Mesenchymal stem cell of the bone marrow (primary cell): ENCODE measurements around the genes RAPGEF3, HDAC7 and TMEM106C.

GRCh38 chr12:46431618-46432304, 59.2 kb upstream of the SLC38A2 start:
- CAGE, long polyA plus RNA: no peak

- CAGE, long polyA plus RNA: no peak
These were observed 222.7 kb downstream of the SLC38A4 start for GRCh38 chr12:46603093-46603469.

GRCh38 chr12:46620060-46620689, 205.6 kb downstream of the SLC38A4 start:
- CAGE, long polyA plus RNA: no peak

GRCh38 chr12:46657747-46658157, 168.0 kb downstream of the SLC38A4 start:
- CAGE, long polyA plus RNA: no peak

- CAGE, long polyA plus RNA: no peak
These were observed 156.1 kb downstream of the SLC38A4 start for GRCh38 chr12:46669606-46670270.

DNA sequence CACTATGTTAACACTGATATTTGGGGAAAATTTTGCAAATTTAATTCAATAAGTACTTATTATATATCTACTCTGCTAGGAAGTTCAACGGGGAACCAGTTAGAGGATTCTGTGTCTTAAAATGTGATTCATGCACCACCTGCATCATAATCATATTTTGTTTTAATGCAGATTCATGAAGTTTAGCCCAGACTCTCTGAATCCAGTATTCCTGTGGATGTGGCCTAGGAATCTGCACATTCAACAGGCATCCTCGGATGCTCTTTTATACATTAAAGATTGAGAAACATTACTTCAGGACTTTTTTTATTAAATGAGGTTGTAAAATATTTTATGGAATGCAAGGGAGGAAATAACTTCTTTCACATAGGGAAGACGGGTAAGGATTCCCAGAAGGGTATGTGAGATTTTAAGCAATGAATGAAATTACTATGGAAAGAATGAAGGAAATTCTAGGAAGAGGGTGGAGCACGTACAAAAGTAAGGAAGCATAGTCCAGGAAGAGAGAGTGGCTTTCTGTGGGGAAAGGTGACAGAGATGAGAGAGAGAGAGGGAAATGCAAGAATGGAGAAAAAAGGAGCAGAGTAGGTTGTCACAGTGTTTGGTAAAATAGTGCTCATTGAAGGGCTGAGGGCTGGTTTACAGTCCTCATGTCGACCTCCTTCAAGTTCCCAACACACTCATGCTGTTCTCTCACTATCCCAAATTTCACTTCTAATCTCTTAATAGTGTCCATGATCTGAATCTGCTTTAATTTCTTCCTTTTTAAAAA, 138.6 kb downstream of the SLC38A4 start:
- CAGE, long polyA plus RNA: no peak

DNA sequence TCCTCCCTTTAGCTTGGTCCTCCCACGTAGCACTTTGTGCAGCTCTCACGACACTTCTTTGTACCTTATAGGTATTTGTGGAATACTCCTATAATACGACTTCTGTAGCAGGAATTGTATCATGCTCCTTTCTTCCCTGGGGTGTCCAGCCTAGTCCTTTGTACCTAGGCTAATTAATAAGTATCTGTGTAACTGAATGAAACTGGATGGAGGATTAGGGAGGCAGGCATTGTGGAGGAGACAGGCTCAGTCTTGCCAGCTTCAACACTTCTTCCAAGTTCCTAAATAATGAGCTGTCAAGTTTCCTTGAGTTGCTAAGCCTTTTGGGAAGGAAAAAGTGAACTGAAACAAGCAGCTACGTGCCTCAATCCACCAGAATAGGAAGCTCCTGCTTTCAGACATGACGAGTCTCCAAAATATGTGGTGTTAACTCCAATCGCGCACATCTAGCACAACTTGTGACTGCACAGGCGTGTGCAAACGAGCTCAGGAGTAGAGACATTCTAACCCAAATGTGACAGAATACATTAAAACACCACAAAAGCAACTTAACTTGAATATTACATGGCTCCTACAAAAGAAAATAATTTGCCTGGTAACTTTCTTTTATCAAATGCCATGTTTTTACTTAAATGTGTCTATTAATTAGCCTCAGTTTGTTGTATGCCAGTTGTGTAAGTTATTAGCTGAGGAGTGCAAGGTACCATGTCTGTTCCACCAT, 122.8 kb downstream of the SLC38A4 start:
- CAGE, long polyA plus RNA: no peak

- CAGE, long polyA plus RNA: no peak
These were observed 38.0 kb downstream of the SLC38A4 start for GRCh38 chr12:46787833-46788093.

- CAGE, long polyA plus RNA: no peak
These were observed 112.4 kb upstream of the SLC38A4 start for GRCh38 chr12:46938046-46938762.

GRCh38 chr12:47080009-47081123, 607 bp upstream of the AMIGO2 start:
- CAGE, long polyA plus RNA: no peak

- CAGE, long polyA plus RNA: no peak
These were observed 68.9 kb downstream of the RPAP3 start for GRCh38 chr12:47636910-47637339.

- CAGE, long polyA plus RNA: no peak
These were observed 15.4 kb upstream of the ENDOU start for GRCh38 chr12:47740615-47741248.

GRCh38 chr12:47758506-47759418, at the start of gene RAPGEF3:
Gene RAPGEF3 (minus strand): TSS chr12:47758880.
- CAGE, long polyA plus RNA: no peak

DNA sequence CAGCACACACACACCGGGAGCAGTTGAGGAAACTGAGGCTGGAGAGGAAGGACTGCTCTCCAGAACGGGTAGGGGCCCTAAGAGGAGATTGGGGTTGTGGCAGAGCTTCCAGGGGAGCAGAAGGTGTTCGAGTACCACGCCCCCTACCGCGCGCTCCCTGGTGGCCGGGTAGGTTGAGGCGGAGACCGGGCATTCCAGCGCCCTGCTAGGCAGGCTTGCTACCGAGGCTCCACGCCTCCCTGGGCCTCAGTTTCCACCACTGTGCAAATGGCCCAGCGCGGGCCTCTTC, 683 bp upstream of the RAPGEF3 start:
- CAGE, long polyA plus RNA: no peak

DNA sequence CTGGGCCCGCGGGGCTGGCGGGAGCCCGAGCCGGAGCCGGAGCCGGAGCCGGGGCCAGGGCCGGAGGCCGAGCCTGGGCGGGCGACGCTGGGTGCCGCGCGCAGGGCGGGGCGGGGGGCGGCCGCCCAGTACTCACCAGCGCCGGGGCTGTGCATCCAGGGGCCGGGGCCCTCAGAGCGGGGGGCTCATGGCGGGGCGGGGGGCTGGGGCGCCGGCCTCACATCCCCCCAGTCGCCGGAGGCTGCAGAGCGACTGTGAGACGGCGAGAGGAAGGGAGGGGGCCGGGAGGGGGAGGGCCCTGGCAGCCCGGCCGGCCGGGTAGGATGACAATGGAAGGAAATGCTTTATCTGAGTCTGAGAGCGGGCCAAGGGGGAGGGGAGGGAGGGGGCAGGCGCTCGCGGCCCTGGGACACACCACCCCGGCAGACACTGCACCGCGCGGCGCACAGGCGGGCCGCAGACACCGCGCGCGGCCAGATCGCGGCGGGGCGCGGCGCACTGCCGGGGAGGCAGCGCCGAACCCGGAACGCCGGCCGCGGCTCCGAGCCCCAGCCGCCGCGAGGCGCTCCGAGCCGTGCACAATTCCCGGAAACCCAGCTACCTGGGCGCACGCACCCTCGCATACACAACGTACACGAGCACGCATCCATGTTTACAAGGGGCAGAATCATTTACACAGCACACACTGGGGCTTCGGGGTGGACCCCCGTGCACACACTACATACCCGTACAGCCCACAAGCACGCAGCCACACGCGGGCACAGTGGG, at the start of gene HDAC7:
TSS of gene HDAC7 (minus strand) at position 273 of the 768 bp plus-strand sequence.
- CAGE, long polyA plus RNA: no peak

DNA sequence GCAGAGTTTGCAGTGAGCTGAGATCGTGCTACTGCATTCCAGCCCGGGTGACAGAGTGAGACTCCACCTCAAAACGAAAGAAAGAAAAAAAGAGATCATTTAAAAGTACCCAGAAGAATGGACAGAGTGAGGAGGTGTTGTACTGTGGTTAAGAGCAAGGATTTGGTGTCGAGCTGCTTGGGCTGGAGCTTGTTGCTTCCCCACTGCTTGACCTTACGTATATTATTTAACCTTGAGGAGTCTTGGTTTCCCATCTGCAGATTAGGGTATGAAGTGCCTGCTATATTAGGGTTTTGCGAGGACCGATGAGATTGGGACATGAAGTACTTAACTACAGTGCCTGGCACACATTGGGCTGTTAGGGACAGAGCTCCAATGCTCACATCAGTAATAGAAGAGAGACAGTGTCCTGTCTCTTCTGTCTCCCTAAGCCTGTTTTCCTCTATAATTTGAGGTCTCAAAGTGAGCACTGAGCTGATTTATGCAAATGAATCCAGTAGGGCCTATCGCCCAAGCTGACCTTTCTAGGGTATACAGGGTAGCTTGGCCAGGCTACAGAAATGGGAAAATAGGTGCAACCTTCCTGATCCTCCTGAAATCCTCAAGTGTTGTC, 8.5 kb upstream of the HDAC7 start:
- CAGE, long polyA plus RNA: no peak

- CAGE, long polyA plus RNA: no peak
These were observed 12.7 kb upstream of the HDAC7 start for GRCh38 chr12:47832263-47832864.

DNA sequence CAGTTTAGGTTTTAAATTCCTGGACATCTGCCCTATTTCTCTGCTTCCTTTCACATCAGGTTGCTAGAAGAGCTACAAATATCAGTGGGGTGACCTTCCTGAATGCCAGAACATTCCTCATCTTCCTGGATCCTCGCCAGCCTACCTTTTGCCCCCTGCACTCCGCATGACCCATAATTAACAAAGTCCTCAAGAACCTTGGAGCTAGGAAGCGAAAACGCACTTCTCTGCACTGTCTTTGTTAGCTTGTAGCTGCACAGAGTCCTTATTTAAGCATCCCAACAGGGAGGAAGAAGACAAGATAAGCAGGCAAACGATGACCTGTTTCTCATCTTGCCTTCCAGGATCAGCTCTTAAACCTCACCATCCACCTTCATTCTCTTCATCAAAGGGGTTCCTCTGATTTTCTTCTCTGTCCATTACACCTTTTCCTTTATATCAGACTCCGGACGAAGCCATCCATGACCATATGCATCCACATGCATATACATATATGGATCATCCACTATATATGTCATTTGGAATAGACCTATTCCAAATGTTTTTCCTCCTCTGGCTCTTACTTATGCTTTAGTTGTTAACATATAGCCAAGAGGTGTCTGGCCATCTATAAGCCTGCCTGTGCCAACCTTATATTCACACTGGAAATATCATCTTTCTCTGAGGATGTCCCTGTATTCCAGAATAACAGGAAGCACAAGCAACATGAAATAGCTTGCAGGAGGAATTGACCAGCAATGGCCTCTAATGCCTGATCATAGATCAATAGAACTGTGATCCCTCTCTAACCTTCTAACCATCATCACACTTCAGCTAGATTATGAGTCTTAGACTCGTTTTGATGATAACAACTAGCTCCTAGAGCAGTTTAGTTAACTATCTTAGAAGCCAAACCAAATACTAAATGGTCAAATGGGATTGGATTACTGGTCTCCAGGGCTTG, 30.2 kb downstream of the VDR start:
- CAGE, long polyA plus RNA: no peak

DNA sequence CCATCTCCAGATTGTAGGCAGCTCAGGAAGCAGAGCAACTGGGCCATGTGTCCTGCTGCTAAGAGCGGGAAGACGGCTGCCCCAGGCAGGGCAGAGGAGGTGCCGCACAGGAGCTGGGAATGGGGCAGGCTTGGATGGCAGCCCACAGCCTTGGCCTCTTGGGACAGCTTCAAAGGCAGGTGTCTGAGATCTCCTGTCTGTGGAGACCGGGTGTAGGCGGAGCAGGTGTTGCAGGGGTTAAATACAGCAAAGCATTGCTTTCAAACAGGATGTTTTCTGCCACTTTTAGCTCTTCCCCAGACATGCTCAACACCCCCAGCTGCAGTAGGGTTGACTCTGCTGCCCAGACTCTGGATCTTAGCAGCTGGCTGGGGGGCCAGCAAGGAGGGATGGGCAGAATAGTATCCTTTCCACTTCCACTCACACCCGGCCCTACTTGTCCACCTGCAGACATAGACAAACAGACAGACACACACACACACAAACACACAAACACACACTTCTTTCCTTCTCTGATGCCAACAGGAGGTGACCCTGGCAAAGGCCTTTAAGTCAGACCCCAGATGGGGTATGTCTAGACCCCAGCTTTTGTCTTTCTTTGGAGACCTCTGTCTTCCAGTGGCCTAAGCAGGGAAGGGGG, 21.5 kb downstream of the VDR start:
- CAGE, long polyA plus RNA: no peak

DNA sequence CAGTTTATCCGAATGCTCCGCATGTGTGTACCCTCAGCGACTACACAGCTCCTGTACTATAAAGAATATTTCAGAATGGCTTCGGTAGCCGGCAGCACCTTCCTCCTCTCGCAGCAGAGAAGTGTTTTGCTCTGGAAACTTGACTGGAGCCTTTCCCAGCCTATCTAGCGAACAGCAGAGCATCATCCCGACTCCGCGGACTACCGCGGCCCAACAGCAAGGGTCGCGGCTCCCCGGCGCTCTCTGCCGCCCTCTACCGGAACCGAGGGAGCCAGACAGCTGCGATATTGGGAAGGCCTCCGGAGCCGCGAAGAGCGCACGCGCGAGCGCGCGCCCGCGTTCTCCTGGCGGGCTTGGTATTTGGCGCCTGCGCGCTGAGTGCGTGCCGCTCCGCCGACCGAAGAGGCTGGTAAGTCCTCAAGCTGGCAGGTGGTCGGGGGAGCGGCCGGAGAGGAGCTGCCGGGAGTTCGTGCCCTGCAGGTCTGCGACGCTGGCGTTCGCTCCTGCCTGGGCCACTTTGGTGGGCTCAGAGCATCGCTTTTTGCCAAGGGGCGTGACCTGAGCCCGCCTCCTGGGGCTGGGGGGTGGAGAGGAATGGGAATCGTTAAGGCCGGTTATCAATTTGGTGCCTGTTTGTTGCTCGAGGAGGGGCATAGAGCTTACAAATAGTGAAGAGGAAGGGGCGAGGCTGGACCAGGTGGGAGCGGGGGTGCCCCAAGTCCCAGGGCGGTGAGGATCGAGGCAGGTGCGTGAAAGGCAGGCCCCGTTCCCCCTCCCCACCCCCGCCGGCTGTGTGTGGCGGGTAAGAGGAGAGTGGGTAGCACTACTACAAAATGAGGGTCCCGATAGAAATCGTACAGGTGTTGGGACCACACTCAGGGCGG, at the start of gene TMEM106C:
TSS of gene TMEM106C (plus strand) at position 372 of the 884 bp plus-strand sequence.
- CAGE, long polyA plus RNA: start-site peak on the plus strand centred at position 372 of the sequence, 67 bp wide, 42 and 46 reads in 2 replicates